ENCODE measurements around the genes MLPH and SCLY.

- RAMPAGE, long total RNA = no peak
- RRBS = 2% methylated on average over 28 of the region's 69 CpGs
Measured at GRCh38 chr2:237487007-237488245, at the start of gene MLPH. MLPH (plus strand) TSS chr2:237487251.

DNA sequence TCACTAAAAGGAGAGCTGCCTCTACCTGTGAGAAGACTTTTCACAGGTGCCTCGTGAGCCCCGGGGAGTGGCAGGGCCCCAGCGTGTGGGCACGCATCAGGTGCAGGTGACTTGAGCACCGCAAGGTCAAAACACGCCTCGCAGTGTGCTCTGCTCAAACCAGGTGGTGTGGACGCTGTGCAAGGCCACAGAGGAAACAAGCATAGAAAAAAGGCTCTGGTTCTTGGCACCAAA, 10.3 kb downstream of the MLPH start:
- RAMPAGE, long total RNA = no peak
- RRBS = no CpG with 5 or more reads among the region's 8 CpGs

- RAMPAGE, long total RNA = no peak
- RRBS = 98% methylated on average over 8 of the region's 14 CpGs
Measured at GRCh38 chr2:237538712-237539165, 27.6 kb upstream of the PRLH start.

DNA sequence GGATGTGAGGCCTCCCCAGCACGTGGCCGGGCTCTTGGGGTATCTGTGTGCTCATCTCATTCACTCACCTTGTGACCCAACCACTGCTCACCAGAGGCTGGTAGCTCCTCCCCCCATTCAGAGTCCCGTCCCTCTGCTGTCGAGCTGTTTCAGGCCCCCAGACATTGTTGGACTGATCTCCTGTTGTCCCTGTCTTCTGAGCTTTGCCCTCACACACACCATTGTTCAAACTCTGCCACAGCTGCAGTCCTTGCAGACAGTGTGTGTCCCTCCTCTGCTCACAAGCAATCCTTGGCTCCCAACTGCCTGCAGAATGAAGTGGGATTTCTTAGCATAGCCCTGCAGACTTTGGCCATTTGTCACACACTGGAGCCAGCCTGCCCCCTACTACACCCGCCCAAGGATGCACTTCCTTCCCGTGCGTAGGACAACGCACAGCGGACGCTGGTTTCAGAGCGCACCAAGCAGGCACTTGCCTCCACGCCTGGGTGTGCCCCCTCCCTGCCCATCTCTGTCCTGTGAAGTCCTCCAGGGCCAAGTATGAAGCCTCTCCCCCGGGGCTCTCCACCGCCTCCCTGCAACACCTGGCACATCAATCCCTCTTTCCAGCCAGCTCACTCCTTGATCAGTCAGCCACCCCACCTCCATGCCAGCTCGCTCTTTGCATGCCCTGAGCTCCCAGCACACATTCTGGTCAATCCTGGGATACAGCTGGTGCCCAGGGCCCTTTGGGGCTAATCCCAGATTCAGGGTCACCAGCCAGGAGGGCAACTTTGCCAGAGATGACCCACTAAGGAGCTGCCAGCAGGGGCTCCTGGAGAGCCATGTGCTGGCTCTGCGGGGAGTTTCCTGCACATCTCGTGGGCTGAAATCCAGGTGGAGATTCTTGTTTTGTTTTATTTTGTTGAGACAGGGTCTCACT, 16.5 kb upstream of the PRLH start:
- RAMPAGE, long total RNA = no peak
- RRBS = no CpG with 5 or more reads among the region's 17 CpGs

DNA sequence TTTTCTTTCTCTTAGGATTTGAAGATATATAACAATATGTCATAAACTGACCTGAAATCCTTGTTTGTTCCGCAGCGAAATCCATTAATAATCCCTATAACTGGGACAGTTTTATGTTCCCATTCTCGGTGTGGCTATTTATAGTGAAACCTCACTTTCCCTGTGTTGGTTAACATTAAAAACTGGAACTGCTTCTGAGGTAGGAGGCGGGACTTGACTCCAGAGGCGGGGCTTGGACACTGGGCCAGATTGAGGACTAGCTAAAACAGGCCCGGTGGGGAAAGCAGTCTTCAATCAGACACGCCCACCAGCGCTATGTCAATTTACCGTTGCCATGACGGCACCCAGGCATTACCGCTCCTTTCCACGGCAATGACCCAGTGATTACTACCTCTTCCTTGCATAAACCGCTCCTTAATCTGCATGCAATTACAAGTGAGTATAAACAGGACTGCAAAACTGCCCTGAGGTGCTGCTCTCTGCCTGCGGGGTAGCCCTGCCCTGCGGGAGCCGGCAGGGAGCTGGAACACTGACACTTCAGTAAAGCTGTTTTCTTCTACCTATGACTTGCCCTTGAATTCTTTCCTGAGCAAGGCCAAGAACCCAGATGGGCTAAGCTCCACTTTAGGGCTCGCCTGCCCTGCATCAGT, 35.3 kb downstream of the LRRFIP1 start:
- RAMPAGE, long total RNA = no peak
- RRBS = no CpG with 5 or more reads among the region's 17 CpGs

DNA sequence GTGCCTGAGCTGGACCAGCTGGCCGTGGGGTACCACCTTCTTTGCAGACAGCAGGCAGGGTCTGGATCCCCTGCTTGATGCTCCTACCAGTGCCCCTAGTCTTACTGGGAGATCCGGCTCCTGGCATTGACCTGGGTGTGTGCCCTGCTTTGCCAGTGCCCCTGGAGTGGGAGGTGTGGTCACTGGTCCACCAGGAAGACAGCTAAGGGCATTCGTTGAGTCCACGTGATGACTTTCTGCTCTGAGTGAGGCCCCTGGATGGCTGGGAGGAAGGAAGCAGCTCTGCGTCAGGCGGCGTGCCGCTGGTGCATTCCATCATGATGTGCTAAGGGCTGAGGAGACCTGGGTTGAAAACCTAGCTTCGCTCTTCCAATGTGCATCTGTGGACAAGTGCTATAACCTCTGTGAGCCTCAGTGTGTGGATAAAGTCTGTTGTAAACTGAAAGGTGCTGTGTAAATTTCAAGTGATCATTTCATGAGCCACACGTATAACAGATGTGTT, 59.5 kb downstream of the LRRFIP1 start:
- RAMPAGE, long total RNA = no peak
- RRBS = no CpG with 5 or more reads among the region's 10 CpGs

GRCh38 chr2:237702944-237704093, 75.9 kb downstream of the LRRFIP1 start:
- RAMPAGE, long total RNA = no peak
- RRBS = 70% methylated on average over 5 of the region's 32 CpGs

DNA sequence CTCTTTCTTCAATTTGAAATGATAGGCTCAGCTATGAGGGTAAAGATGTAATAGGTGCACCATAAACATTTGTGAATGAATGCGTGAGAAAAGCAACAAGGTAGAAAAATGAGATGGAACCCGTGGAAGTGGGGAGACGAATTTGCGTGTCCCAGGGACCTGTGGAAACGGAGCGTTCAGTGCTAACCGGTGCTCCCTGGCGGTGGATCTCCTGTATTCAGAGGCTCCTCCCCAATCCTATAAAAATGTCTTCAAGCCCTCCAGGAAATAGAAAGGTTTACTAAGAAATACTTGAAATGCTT, 62.9 kb upstream of the RBM44 start:
- RAMPAGE, long total RNA = no peak
- RRBS = no CpG with 5 or more reads among the region's 8 CpGs

GRCh38 chr2:237739029-237739640, 59.4 kb upstream of the RBM44 start:
- RAMPAGE, long total RNA = no peak
- RRBS = no CpG with 5 or more reads among the region's 19 CpGs

DNA sequence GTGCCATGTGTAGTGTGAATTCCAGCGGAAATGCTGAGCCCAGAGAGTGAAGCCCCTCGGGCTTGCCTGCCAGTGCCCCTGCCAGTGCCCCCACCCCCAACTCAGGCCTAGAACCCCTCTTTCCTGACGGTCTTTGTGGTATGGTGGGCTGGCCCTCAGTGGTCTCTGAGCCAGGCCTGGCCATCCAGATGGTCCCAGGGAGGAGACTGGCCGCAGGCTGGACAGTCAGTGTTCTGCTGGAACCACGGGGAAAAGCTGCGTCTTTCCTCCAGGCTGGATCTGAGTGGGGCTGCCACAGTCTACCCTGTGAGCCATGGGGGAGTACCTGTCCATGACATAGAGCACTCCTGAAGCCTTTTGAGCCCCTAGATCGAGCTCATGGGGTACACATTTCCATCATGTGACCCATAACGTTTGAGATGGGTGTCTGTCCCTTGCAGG, 3.2 kb downstream of the RAMP1 start:
- RAMPAGE, long total RNA = no peak
- RRBS = no CpG with 5 or more reads among the region's 8 CpGs

DNA sequence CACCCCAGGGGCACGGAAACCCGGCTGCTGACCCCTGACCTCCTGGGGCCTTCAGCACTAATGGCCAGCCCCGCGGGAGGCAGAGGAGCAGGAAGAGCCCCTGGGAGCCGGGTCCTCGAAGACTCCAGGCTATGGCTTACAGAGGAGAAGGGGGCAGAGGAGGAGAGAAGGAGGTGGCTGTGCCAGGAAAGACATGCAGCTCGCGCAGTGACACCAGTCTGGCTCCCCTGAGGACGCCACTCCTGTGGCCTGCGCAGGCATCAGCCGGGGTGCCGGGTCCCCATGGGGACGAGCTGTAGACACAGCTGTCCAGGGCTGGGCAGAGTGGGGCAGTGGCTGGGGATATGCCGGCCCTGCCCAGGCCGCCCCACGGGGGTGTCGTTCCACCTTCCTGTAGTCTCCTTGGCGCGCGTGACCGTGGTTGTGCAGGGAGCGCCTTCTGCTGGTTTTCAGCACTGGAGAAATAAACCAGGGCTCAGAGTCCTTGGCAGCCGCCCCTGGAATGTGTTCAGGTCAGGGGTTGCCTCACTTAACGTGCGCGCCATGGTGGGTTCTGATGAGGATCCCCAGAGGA, 26.5 kb downstream of the RAMP1 start:
- RAMPAGE, long total RNA = no peak
- RRBS = 79% methylated on average over 9 of the region's 26 CpGs

DNA sequence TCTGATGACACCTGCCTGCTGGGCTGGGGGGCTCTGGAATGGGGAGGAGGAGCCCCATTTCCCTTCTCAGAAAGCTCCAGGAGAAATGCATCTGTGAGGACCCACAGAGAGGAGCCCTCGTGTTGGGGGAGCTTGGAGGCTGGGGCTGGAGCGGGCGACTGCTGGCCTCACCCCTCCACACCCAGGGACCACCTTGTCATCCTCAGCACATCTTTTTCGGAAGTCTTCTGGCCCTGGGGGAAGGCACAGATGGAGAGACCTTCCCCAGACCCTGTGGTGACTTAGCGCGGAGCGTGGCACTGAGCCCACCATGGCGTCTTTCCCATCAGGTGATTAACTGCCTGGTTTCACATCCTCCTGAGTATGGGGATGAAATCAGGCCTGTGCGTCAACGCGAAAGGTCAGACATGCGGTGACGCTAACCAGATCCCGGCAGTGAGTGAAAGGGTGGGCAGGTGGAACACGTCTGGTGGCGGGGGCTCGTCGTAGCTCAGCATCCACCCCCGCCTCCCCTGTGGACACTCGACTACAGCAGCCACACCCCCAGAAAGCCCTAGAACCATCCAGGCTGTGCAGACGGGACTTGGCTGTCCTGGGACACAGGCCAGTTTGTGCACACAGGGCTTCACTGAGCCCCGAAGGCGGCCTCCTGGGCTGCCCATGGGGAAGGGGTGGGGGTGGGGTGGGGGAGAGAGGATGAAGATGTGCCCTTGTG, 27.2 kb downstream of the RAMP1 start:
- RAMPAGE, long total RNA = no peak
- RRBS = no CpG with 5 or more reads among the region's 23 CpGs

DNA sequence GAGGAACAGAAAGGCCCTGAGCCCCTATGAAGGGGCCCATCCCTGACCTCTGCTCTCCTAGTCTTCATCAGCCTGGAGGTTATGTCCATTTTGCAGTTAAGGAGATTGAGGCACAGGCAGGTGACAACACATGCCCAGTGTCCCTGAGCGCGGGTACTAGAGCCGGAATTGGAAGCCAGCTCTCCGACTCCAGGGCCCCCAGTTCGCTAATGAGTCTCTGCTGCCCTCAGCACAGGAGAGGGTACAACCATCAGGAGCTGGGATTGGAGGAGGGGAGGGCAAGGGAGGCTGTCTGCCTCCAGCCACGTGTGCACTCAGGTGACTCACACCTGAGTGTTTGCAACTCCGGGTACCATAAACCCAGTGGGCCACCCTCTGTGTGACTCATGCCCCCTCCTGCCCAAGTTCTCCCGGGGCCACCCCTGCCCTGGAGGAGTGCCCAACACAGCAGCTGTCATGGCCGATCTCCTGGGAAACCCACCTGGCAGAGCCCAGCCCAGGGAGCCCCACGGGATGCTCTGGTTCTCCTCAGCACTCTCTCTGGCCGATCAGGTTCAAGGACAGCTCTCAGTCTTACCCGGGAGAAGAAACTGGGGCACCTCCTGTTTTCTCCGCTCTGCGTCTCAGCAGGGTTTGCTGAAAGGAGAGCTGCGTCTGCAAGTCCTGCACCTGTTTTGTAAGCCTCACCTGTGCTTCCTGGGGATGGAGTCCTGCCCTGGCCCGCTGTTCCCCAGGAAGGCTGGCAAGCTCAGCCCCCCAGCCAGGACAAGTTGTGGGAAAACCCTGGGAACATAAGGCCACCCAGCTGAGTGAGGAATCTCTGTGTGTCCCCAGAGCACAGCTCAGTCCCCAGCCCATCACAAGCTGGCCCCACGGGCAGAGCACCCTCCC, 44.1 kb upstream of the UBE2F start:
- RAMPAGE, long total RNA = no peak
- RRBS = 76% methylated on average over 2 of the region's 17 CpGs

- RAMPAGE, long total RNA = no peak
- RRBS = 1% methylated on average over 32 of the region's 64 CpGs
Measured at GRCh38 chr2:238060931-238061521, at the start of gene SCLY. SCLY (plus strand) TSS chr2:238061001.

DNA sequence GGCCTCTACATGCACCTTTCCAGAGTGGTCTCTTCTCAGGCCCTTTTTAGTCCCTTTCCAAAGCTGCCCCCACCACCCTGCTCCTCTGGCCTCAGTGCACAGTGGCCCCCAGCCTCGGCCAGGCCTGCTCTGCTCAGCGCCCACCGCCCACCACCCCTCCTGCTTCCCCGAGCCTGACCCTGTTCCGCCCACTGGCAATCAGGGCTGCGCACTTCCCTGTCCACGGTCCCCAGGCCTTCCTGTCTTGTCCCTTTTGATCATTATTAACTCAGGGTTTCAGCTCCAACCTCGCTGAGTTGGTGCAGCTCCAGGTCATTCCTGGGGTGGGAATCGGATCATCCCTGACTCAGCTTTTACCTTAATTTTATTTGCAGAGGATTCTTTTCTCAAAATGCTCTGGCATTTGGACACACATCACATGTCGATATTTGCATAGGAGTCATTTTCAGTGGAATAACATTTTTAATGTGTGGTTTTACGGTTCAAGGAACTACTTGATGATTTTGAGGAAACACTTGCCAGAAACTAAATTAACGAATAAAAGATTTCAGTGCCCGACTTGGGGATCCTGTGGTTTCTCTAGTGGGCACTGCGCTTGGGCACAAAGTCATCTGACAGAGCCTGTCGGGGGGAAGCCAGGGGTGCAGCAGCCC, 1.2 kb upstream of the ESPNL start:
- RAMPAGE, long total RNA = no peak
- RRBS = no CpG with 5 or more reads among the region's 15 CpGs

DNA sequence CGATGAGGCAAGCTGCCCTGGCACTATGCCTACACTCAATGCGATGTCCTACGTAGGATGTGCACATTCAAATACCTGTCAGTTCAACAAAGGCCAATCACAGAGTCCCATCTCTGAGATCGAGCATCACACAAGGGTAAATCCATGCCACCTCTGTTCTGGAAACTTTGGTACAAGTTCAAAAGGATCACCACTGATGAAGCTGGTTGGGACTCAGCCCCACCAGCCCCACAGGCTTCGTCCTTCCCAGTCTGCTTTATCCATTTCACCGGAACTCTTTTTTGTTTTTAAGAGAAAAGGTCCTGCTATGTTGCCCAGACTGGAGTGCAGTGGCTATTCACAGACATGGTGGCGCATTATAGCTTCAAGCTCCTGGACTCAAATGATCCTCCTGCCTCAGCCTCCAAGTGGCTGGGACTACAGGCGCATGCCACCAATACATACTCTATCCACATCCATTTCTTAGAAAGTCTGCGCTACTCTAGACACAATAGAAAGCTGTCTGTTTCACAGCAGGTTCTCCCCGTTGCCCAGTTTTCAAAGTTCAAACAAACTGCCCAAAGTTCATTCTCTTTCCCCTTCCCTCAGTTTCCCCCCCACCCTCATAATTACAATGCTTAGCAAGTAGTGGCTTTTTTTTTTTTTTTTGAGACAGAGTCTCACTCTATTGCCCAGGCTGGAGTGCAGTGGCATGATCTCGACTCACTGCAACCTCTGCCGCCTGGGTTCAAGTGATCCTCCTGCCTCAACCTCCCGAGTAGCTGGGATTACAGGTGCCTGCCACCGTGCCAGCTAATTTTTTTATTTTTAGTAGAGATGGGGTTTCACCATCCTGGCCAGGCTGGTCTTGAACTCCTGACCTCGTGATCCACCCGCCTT, 17.0 kb downstream of the ERFE start:
- RAMPAGE, long total RNA = no peak
- RRBS = no CpG with 5 or more reads among the region's 16 CpGs

DNA sequence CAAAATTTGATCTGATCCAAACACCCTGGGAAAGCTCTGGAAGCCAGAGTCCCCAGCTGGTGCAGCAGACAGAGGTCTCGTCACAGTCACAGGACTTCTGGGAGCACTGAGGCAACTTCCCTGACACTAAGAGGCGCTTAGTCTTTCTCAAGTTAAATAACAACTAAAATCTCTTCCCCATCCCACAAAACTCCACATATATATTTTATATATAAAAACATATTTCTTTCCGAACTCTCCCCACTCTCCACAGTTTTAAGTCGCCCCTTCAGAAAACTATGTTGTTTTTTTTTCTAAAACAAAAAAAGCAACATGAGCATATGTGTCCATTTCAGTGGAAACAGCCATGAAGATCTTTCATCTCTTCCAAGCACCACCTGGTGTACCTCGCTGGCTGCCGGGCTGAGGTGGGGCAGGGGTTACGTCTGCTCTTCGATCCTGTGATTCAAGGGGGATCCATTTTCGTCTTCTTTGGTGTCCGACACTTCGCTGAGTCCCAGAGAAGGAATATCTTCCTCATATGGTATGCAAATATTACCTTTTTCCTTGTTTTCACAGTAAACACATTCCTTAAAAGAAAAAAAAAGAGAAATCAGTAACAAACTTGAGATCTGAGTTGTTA, 6.2 kb upstream of the HES6 start:
- RAMPAGE, long total RNA = no peak
- RRBS = no CpG with 5 or more reads among the region's 11 CpGs

GRCh38 chr2:238286520-238287068, 1.8 kb downstream of the PER2 start:
- RAMPAGE, long total RNA = no peak
- RRBS = no CpG with 5 or more reads among the region's 8 CpGs

DNA sequence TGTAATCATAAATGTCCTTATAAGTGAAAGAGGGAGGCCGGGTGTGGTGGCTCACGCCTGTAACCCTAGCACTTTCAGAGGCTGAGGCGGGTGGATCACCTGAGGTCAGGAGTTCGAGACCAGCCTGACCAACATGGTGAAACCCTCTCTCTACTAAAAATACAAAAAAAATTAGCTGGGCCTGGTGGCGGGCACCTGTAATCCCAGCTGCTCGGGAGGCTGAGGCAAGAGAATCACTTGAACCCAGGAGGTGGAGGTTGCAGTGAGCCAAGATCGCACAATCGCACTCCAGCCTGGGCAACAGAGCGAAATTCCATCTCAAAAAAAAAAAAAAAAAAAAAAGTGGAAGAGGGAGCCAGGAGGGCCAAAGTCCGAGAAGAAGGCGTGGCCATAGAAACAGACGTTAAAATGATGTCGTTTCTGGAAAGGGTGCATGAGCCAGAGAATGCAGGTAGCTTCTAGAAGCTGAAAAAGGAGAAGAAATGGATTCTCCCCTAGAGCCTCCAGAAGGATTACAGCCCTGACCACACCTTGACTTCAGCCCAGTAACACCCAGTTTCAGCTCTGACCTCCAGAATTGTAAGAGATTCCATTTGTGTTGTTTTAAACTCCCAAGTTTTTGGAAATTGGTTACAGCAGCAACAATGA, 14.4 kb upstream of the TRAF3IP1 start:
- RAMPAGE, long total RNA = no peak
- RRBS = no CpG with 5 or more reads among the region's 13 CpGs

GRCh38 chr2:238415093-238415602, 11.6 kb upstream of the ASB1 start:
- RAMPAGE, long total RNA = no peak
- RRBS = 100% methylated on average over 1 of the region's 9 CpGs